ENCODE measurements around a stretch of chr5.

DNA sequence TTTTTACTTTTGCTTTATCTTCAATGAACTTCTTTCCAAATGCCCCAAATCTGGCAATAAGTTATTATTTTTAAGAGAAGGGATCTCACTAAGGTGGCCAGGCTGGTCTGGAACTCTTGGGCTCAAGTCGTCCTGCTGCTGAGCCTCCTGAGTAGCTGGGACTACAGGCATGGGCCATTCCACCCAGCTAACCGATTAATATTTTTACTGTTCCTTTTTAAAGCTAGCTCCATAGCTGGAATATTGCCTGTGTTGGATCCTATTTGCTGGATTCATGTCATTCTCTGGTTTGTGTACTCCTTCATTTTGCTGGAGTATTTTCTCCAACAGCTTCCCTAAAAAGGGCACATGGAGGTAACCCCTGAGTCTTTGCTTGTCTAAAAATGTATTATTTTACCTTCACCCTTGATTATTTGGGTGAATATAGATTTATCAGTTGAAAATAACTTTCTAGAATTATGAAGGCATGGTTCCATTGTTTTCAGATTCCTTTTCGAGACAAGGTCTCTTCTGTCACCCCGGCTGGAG is 27.5 kb upstream of the MSH3 start:
- RAMPAGE, long total RNA = no peak
- RRBS, 2 experiments = no CpG with 5 or more reads among the region's 4 CpGs
CAGE:
- cytosol, long polyA minus RNA = no peak
- cytosol, long polyA plus RNA = no peak
- long polyA plus RNA = no peak
- nucleolus, long total RNA = no peak
- nucleus, long polyA plus RNA = no peak
- nucleus, long total RNA = no peak

GRCh38 chr5:80958437-80958890 is 1.7 kb upstream of the RASGRF2 start:
- RAMPAGE, long total RNA = no peak
- RRBS, 2 experiments = no CpG with 5 or more reads among the region's 3 CpGs
CAGE:
- cytosol, long polyA minus RNA = no peak
- cytosol, long polyA plus RNA = no peak
- long polyA plus RNA = no peak
- nucleolus, long total RNA = no peak
- nucleus, long polyA plus RNA = no peak
- nucleus, long total RNA = no peak

DNA sequence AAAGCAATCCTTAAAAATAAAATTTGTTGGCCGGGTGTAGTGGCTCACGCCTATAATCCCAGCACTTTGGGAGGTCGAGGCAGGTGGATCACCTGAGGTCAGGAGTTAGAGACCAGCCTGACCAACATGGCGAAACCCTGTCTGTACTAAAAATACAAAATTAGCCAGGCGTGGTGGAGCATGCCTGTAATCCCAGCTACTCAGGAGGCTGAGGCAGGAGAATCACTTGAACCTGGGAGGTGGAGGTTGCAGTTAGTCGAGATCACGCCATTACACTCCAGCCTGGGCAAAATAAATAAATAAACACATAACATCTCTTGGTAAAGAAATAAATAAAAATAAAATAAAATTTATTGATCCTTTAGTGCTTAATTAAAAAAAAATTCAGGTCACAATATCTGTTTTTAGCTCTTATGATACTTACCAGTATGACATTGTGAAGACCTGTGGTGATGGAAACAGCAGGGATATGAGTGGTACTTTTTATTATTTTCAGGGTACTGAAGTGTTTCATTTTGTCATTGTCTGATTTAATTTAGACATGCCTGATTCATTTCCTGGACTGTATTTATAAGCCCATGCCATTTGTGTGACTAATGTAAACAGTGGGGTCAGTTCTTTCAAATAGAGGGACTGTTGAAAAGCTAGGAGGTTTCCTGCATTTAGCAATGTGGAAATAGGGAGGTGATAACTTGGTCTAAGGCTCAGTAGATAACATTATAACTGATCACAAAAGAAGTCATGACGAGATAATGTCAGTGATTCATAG is 7.1 kb downstream of the RASGRF2 start:
- RAMPAGE, long total RNA = no peak
- RRBS, 2 experiments = no CpG with 5 or more reads among the region's 8 CpGs
CAGE:
- cytosol, long polyA minus RNA = no peak
- cytosol, long polyA plus RNA = no peak
- long polyA plus RNA = no peak
- nucleolus, long total RNA = no peak
- nucleus, long polyA plus RNA = no peak
- nucleus, long total RNA = no peak

DNA sequence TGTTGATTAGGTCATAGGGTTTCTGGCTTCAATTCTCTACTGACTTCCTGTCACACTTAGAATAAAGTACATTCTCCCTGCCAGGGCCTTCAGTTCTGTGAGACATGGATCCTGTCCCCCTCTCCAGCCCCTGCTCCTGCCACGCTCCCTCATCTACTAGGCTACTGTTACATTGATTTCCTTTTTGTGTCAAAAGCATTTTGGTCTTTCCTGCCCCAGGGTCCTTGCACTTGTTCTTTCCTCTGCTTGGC is 118.7 kb upstream of the CKMT2 start:
- RAMPAGE, long total RNA = no peak
- RRBS, 2 experiments = no CpG with 5 or more reads among the region's 1 CpG
CAGE:
- cytosol, long polyA minus RNA = no peak
- cytosol, long polyA plus RNA = no peak
- long polyA plus RNA = no peak
- nucleolus, long total RNA = no peak
- nucleus, long polyA plus RNA = no peak
- nucleus, long total RNA = no peak

GRCh38 chr5:81212274-81212615 is 20.9 kb upstream of the CKMT2 start:
- RAMPAGE, long total RNA = no peak
- RRBS, 2 experiments = no CpG with 5 or more reads among the region's 10 CpGs
CAGE:
- cytosol, long polyA minus RNA = no peak
- cytosol, long polyA plus RNA = no peak
- long polyA plus RNA = no peak
- nucleolus, long total RNA = no peak
- nucleus, long polyA plus RNA = no peak
- nucleus, long total RNA = no peak

DNA sequence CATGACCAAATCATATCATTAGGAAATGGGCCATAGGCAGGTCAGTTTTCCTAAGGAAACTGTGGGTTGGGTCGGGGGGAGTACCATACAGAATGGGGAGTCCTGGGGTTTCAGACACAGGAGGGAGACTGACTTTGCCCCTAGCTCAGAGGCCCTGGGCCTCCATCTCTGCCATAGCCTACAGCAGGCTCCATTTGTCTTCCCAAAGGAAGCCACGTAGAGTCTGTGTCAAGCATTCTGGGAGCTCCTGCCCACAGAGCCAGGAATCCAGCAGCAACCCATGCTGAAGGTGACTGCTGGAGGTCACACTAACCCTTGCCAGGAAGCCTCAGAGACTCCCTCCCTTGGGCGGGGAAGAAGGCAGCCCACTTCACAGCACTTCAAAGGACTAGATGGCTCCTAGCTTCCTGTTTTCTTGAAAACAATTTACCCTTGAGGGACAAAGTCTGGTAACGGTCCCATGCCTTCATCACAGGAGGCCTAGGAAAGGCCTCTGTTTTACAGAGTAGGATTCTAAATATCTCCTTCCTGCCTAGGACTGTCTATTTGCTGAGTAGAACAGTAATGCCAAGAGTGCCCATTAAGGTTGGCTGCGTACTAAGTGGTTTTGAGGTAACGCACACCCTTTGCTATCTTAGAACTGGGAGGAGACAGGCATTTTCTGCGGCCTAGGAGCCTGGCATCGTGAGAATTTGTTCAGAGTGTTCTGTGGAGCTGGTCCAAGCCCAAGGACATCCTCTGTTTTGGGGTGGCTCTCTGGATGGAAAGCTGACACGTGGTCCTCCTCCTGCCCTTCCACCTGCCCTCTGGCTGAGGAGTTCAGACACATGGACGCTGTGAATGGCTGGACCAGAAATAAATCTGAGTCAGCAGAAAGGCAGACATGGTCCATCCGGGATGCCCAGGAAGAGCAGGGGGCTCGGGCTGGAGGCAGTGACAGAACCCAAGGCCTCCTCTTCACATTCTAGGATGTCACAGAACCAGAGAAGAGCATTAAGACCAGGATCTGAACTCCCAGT is 1.9 kb downstream of the CKMT2 start:
- RAMPAGE, long total RNA = no peak
- RRBS, 2 experiments = no CpG with 5 or more reads among the region's 12 CpGs
CAGE:
- cytosol, long polyA minus RNA = no peak
- cytosol, long polyA plus RNA = no peak
- long polyA plus RNA = no peak
- nucleolus, long total RNA = no peak
- nucleus, long polyA plus RNA = no peak
- nucleus, long total RNA = no peak

- RAMPAGE, long total RNA = no peak
- RRBS, 2 experiments = no CpG with 5 or more reads among the region's 6 CpGs
CAGE:
- cytosol, long polyA minus RNA = no peak
- cytosol, long polyA plus RNA = no peak
- long polyA plus RNA = no peak
- nucleolus, long total RNA = no peak
- nucleus, long polyA plus RNA = no peak
- nucleus, long total RNA = no peak
Observed at GRCh38 chr5:81235809-81236588, 2.9 kb downstream of the CKMT2 start.

DNA sequence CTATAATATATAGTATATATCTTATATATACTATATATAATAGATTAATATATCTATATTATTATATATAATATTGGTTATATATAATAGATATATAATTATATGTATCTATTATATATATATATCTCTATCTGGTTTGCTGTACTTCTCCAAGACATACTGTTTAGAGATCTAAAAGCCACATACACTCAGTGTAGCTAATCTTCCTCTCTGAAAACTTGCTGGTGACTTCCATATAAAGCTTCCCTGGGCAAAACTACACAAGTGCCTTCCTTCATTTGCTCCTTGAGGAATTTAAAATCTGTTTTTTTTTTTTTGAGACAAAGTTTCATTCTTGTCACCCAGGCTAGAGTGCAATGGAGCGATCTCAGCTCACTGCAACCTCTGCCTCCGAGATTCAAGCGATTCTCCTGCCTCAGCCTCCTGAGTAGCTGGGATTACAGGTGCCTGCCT is 5.2 kb upstream of the ZCCHC9 start:
- RAMPAGE, long total RNA = no peak
- RRBS, 2 experiments = no CpG with 5 or more reads among the region's 3 CpGs
CAGE:
- cytosol, long polyA minus RNA = no peak
- cytosol, long polyA plus RNA = no peak
- long polyA plus RNA = no peak
- nucleolus, long total RNA = no peak
- nucleus, long polyA plus RNA = no peak
- nucleus, long total RNA = no peak

- RAMPAGE, long total RNA = no peak
- RRBS, 2 experiments = no CpG with 5 or more reads among the region's 7 CpGs
CAGE:
- cytosol, long polyA minus RNA = no peak
- cytosol, long polyA plus RNA = no peak
- long polyA plus RNA = no peak
- nucleolus, long total RNA = no peak
- nucleus, long polyA plus RNA = no peak
- nucleus, long total RNA = no peak
Observed at GRCh38 chr5:81355062-81355871, 38.7 kb downstream of the ACOT12 start.

- RAMPAGE, long total RNA = no peak
- RRBS, 2 experiments = no CpG with 5 or more reads among the region's 3 CpGs
CAGE:
- cytosol, long polyA minus RNA = no peak
- cytosol, long polyA plus RNA = no peak
- long polyA plus RNA = no peak
- nucleolus, long total RNA = no peak
- nucleus, long polyA plus RNA = no peak
- nucleus, long total RNA = no peak
Observed at GRCh38 chr5:81699591-81699895, 51.4 kb downstream of the SSBP2 start.

GRCh38 chr5:81726651-81727126 is 24.2 kb downstream of the SSBP2 start:
- RAMPAGE, long total RNA = no peak
- RRBS, 2 experiments = no CpG with 5 or more reads among the region's 5 CpGs
CAGE:
- cytosol, long polyA minus RNA = no peak
- cytosol, long polyA plus RNA = no peak
- long polyA plus RNA = no peak
- nucleolus, long total RNA = no peak
- nucleus, long polyA plus RNA = no peak
- nucleus, long total RNA = no peak

DNA sequence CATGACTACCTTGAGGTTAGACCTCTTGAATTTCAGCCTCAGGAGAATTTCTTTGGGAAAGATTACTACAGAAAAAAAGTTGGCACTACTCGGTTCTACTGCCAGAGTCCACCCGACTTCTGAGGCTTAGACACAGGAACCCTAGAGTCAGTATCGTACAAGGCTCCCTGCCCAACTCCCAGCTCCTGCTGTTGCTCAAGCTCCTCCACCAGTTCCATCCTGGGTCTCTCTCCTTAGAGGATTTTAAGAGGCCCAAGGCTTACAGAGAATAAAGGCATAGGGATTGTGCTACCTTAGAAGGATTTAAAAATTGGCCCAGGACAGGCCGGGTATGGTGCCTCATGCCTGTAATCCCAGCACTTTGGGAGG is 29.0 kb upstream of the SSBP2 start:
- RAMPAGE, long total RNA = no peak
- RRBS, 2 experiments = no CpG with 5 or more reads among the region's 4 CpGs
CAGE:
- cytosol, long polyA minus RNA = no peak
- cytosol, long polyA plus RNA = no peak
- long polyA plus RNA = no peak
- nucleolus, long total RNA = no peak
- nucleus, long polyA plus RNA = no peak
- nucleus, long total RNA = no peak

DNA sequence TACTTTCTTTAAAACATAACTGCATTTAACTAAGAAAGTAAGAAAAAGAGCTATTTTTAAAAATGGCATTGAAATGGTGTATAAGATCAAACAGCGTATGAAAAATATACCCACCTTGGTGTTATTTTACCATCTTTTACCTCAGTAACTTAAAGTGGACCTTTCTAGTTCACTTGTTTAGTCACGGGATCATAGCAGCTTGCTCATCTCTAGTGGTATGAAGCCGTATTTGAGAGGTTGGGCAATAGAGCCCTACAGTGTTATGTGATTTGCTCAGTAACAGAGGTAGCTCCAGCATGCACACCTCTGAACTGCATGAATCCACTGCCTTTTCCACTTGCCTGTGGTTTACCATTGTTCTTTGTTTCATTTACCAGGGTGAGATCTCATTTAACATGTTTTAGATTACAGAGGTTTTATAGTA is 134.3 kb downstream of the ATG10 start:
- RAMPAGE, long total RNA = no peak
- RRBS, 2 experiments = no CpG with 5 or more reads among the region's 3 CpGs
CAGE:
- cytosol, long polyA minus RNA = no peak
- cytosol, long polyA plus RNA = no peak
- long polyA plus RNA = no peak
- nucleolus, long total RNA = no peak
- nucleus, long polyA plus RNA = no peak
- nucleus, long total RNA = no peak

- RAMPAGE, long total RNA = no peak
- RRBS, 2 experiments = no CpG with 5 or more reads among the region's 2 CpGs
CAGE:
- cytosol, long polyA minus RNA = no peak
- cytosol, long polyA plus RNA = no peak
- long polyA plus RNA = no peak
- nucleolus, long total RNA = no peak
- nucleus, long polyA plus RNA = no peak
- nucleus, long total RNA = no peak
Observed at GRCh38 chr5:82280445-82281006, 2.4 kb upstream of the RPS23 start.

DNA sequence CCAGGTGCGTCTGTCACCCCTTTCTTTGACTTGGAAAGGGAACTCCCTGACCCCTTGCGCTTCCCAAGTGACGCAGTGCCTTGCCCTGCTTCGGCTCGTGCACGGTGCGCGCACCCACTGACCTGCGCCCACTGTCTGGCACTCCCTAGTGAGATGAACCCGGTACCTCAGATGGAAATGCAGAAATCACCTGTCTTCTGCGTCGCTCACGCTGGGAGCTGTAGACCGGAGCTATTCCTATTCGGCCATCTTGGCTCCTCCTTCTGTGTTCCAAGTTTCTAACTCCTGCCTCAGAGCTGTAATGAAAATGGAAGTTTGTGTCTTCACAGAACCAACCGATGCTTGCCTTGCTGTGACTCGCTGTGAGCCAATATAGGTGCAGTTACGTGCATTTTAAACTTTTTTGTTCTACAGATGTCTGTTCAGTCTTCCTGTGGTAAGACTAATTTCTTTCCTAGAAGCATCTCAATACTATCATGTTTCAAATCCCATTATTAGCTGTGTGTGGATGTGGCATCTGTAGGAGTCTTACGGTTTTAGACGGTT is 157.1 kb upstream of the RPS23 start:
- RAMPAGE, long total RNA = no peak
- RRBS, 2 experiments = no CpG with 5 or more reads among the region's 20 CpGs
CAGE:
- cytosol, long polyA minus RNA = no peak
- cytosol, long polyA plus RNA = no peak
- long polyA plus RNA = no peak
- nucleolus, long total RNA = no peak
- nucleus, long polyA plus RNA = no peak
- nucleus, long total RNA = no peak

DNA sequence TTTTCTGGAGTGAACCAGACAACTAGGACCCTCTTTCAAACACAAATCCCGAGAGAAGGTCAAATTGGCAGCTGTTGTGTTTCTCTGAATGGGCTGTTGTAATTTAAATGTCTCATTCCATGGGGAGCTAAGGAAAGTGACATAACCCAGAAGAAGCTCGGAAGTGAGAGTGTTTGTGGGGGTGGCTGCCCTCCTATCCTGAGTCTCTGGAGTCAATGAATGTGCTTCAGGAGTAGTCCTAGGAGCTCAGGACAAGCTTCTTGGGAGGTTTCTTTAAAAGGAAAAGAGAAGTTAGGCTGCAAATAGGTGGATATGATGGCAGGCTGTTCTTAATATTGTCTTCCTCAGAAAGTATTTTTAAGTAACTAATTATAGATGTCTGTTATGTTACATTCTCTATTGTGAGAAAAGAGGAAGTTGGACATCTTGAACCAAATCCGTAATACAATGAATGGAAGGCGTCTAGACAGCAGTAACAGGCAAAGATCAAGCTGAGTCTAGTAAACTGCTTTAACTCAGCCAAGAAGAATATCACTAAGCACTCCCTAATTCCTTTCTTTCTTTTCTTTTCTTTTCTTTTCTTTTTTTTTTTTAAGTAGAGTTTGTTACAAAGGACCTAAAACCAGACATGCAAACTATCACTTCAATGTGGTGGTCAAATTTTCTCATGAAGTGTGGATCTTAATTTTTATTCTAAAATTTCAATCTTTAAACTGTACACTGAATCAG is 49.9 kb downstream of the TMEM167A start:
- RAMPAGE, long total RNA = no peak
- RRBS, 2 experiments = no CpG with 5 or more reads among the region's 4 CpGs
CAGE:
- cytosol, long polyA minus RNA = no peak
- cytosol, long polyA plus RNA = no peak
- long polyA plus RNA = no peak
- nucleolus, long total RNA = no peak
- nucleus, long polyA plus RNA = no peak
- nucleus, long total RNA = no peak

DNA sequence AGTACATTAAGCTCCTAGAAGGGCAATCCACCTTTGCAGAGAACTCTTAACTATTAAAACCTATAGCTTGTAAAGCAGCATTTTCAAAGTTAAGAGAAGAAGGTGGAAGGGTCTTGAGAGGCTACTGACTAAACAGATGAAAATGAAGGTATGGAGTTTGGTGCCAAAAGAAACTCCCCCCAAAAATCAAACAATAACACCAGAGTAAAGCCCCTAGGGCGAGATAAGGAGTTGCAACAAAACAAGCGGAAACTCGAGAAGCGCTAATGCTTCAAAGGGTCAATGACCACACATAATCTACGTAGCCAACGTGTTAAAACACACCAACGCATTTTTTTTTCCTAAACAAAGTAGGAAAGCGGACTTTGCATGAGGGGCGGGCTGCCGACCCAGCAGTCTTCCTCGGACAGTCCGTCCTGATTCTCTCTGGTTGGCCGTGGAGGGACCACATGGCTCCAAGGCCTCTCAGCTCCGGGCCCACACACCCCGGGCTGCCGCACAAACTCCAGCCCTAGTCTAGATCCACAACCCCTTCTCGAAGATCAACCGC is 371 bp downstream of the TMEM167A start:
- RAMPAGE, long total RNA = no peak
- RRBS, 2 experiments = 7% methylated on average over 2 of the region's 18 CpGs; no CpG with 5 or more reads in 1 of the 2 experiments
CAGE:
- cytosol, long polyA minus RNA = no peak
- cytosol, long polyA plus RNA = no peak
- long polyA plus RNA = start-site peak on the plus strand centred at position 440 of the sequence, 159 bp wide, 25 and 34 reads in 2 replicates
- nucleolus, long total RNA = no peak
- nucleus, long polyA plus RNA = no peak
- nucleus, long total RNA = no peak

DNA sequence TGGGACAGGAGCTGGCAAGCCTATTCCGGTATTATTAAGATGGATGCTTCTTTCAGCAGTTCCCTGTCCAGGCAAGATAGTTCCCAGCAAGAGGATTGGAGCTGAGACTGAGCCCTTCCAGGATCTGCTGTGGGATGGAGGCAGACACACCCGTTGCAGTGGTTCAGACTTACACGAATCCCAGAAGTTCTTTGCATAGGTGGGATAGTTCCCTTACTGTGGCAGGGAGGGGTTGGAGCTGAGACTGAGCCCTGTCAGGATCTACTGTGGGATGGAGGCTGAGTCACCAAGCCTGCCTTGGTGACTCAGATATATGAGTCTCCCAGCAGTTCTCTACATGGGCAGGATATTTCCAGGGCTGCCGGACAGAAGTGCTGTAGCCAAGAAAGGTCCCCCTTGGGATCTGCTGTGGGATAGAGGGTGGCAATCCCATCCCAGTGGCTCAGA is 18.5 kb downstream of the XRCC4 start:
- RAMPAGE, long total RNA = no peak
- RRBS, 2 experiments = no CpG with 5 or more reads among the region's 4 CpGs
CAGE:
- cytosol, long polyA minus RNA = no peak
- cytosol, long polyA plus RNA = no peak
- long polyA plus RNA = no peak
- nucleolus, long total RNA = no peak
- nucleus, long polyA plus RNA = no peak
- nucleus, long total RNA = no peak

DNA sequence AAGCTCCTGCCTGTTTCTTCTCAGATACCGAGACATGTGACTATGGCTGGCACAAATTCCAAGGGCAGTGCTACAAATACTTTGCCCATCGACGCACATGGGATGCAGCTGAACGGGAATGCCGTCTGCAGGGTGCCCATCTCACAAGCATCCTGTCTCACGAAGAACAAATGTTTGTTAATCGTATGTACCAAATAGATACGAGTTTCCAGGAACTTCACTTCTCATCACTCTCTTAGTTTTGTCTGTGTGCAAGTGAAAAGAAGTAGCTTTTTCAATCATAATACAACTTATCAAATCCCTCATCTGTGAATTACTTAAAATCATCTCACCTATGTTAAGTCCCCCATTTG is 81.8 kb downstream of the VCAN start:
- RAMPAGE, long total RNA = no peak
- RRBS, 2 experiments = no CpG with 5 or more reads among the region's 8 CpGs
CAGE:
- cytosol, long polyA minus RNA = no peak
- cytosol, long polyA plus RNA = no peak
- long polyA plus RNA = no peak
- nucleolus, long total RNA = no peak
- nucleus, long polyA plus RNA = no peak
- nucleus, long total RNA = no peak

DNA sequence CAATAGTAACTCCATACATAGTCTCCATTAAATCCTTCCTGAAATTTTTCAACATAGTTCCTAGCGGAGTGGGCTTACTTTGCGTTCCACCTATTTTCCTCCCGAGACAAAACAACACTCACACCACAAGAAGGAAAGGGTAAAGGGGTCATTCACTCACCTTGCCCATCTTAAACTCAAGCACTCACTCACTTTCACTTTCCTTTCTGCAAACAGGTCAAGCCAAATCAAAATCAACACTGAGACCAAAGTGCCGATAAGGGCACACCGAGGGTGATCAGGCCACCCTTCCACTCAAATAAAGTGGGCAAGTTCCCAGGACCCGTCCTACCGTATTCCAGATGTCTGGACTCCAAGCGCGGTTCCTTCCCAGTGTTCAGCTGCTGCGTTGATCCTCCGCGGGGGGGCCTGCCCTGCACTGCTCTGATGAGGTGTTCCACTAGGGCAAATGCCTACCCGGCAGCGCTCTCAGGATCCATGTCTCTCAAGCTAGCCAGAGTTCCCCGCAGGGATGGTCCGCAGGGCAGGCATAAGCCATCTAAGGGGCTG is 47.6 kb upstream of the COX7C start:
- RAMPAGE, long total RNA = no peak
- RRBS, 2 experiments = no CpG with 5 or more reads among the region's 16 CpGs
CAGE:
- cytosol, long polyA minus RNA = no peak
- cytosol, long polyA plus RNA = no peak
- long polyA plus RNA = no peak
- nucleolus, long total RNA = no peak
- nucleus, long polyA plus RNA = no peak
- nucleus, long total RNA = no peak